K562 (cell line): Measurements from ENCODE around the genes RABIF and BTG2.

DNA sequence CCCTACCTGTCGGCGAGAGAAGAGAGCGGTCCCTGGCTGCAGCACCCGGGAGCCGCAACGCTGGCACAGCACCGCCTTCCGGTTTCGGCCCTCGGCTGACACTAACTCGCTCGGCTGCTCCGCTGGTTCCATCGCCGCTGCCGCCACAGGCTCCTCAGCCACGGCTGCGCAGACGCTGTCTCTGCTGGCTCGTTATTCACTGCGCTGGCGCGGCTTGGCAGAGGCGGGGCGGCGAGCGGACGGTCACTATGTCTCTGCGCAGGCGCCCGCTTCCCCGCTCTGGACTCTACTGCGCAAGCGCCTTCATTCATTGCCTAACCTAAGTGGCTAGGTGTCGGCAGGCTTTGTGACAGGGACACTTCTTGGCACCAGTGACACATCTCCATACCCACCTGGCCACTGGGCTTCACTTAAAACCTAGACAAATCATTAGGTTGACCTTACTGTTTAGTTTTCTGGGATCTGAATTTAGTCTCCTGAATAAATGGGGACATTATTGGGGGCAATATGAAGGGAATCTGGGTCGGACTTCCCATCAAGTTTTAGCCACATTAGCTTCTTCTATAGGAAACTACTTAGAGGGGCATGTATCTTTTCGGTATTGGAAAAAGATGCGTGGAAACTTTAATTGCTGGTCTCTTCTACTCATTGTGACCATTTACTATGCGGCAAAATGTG is at the start of gene RABIF:
RABIF (minus strand) TSS at position 183 of the 678 bp plus-strand sequence.
- RAMPAGE, long total RNA, result start-site peak on the minus strand centred at position 155 of the sequence, 16 bp wide, 127 and 74 reads in 2 replicates
- RRBS, result no CpG with 5 or more reads among the region's 39 CpGs
PRO-cap:
- standard, result bidirectional peak, plus-strand start at position 310 of the sequence, minus-strand start at position 166 of the sequence
- CoPRO, capped RNA only, 2 experiments, result peak in 2 of 2 experiments; most common plus-strand start position 310 of the sequence (in 2); most common minus-strand start position 170 of the sequence (in 2)
- CoPRO, capped and uncapped RNA, 2 experiments, result peak in 2 of 2 experiments; most common plus-strand start position 310 of the sequence (in 2); most common minus-strand start position 103 of the sequence (in 2)
- CoPRO, uncapped RNA only, 2 experiments, result peak in 2 of 2 experiments; most common plus-strand start position 310 of the sequence (in 1); most common minus-strand start position 248 of the sequence (in 1)
CAGE:
- cytosol, long polyA plus RNA, result no peak
- long polyA plus RNA, result no peak
- nucleolus, long total RNA, result no peak
- nucleus, long polyA plus RNA, result start-site peak on the minus strand centred at position 156 of the sequence, 29 bp wide, 49 and 32 reads in 2 replicates

DNA sequence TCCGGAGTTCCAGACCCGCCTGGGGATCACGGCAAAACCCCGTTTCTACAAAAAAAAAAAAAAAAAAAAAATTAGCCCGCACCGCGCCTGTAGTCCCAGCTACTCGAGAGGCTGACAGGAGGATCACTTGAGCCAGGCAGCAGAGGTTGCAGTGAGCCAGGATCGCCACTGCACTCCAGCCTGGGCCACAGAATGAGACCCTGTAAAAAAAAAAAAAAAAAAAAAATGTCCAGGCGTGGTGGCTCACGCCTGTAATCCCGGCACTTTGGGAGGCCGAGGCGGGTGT is 380 bp upstream of the KLHL12 start:
- RAMPAGE, long total RNA, result no peak
- RRBS, result no CpG with 5 or more reads among the region's 14 CpGs
PRO-cap:
- standard, result no peak
- CoPRO, capped RNA only, 2 experiments, result no peak in any of the 2 experiments
- CoPRO, capped and uncapped RNA, 2 experiments, result no peak in any of the 2 experiments
- CoPRO, uncapped RNA only, 2 experiments, result no peak in any of the 2 experiments
CAGE:
- cytosol, long polyA plus RNA, result no peak
- long polyA plus RNA, result no peak
- nucleolus, long total RNA, result no peak
- nucleus, long polyA plus RNA, result no peak

DNA sequence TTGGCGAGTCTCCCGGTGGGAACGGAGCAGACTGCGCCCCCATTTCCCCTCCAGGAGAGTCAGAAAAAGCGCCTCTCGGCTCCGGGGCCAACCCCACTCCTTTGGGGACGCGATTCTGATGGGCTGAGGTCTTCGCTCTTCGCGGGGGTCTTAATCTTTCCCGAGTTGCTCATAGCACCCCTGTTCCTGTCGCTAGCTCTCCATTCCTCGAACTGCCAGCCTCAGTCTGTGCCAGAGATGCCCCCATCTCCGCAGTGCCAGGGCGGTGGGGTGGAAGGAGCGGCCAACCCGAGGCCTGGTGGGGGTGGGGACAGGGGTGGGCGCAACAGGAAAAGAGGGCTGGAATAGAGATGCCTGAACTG is 604 bp downstream of the PPFIA4 start:
- RAMPAGE, long total RNA, result no peak
- RRBS, result 44% methylated on average over 6 of the region's 20 CpGs
PRO-cap:
- standard, result no peak
- CoPRO, capped RNA only, 2 experiments, result no peak in any of the 2 experiments
- CoPRO, capped and uncapped RNA, 2 experiments, result no peak in any of the 2 experiments
- CoPRO, uncapped RNA only, 2 experiments, result no peak in any of the 2 experiments
CAGE:
- cytosol, long polyA plus RNA, result no peak
- long polyA plus RNA, result no peak
- nucleolus, long total RNA, result no peak
- nucleus, long polyA plus RNA, result no peak

GRCh38 chr1:203059390-203060148 is 26.2 kb downstream of the MYOG start:
- RAMPAGE, long total RNA, result no peak
- RRBS, result no CpG with 5 or more reads among the region's 6 CpGs
PRO-cap:
- standard, result no peak
- CoPRO, capped RNA only, 2 experiments, result no peak in any of the 2 experiments
- CoPRO, capped and uncapped RNA, 2 experiments, result no peak in any of the 2 experiments
- CoPRO, uncapped RNA only, 2 experiments, result no peak in any of the 2 experiments
CAGE:
- cytosol, long polyA plus RNA, result no peak
- long polyA plus RNA, result no peak
- nucleolus, long total RNA, result no peak
- nucleus, long polyA plus RNA, result no peak

DNA sequence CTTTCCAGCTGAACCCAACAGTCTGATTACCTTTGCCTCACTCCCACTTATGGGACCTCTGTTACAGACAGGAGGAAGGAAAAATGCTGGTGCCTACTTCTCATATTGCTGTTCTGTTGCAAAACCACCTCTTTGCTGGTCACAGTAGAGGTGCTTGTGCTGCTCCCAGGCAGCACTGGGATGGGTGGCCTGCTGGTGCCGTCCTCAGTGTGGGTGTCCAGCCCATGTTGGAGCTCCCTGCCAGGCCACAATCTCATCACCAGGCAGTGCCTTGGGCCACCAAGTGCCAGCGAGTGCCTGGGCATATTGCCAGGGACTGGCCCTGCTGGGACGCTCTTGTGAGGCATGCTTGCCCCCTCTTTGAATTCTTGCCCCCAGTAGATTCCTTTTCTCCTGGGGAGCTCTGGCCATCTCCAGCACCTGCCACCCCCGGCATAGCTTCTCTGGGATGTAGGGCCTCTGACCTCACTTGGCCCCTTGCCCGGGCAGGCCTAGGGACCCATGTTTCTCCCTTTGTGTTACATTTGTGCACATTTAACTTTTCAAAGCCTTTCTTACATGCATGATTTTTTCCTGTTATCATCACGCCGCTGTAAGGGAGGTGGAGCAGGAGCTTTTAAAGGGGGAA is 2.3 kb downstream of the ADORA1 start:
- RAMPAGE, long total RNA, result no peak
- RRBS, result no CpG with 5 or more reads among the region's 7 CpGs
PRO-cap:
- standard, result no peak
- CoPRO, capped RNA only, 2 experiments, result no peak in any of the 2 experiments
- CoPRO, capped and uncapped RNA, 2 experiments, result no peak in any of the 2 experiments
- CoPRO, uncapped RNA only, 2 experiments, result no peak in any of the 2 experiments
CAGE:
- cytosol, long polyA plus RNA, result no peak
- long polyA plus RNA, result no peak
- nucleolus, long total RNA, result no peak
- nucleus, long polyA plus RNA, result no peak

- RAMPAGE, long total RNA, result no peak
- RRBS, result no CpG with 5 or more reads among the region's 7 CpGs
PRO-cap:
- standard, result no peak
- CoPRO, capped RNA only, 2 experiments, result no peak in any of the 2 experiments
- CoPRO, capped and uncapped RNA, 2 experiments, result no peak in any of the 2 experiments
- CoPRO, uncapped RNA only, 2 experiments, result no peak in any of the 2 experiments
CAGE:
- cytosol, long polyA plus RNA, result no peak
- long polyA plus RNA, result no peak
- nucleolus, long total RNA, result no peak
- nucleus, long polyA plus RNA, result no peak
These were observed 31.4 kb upstream of the BTG2 start for GRCh38 chr1:203273909-203274364.

DNA sequence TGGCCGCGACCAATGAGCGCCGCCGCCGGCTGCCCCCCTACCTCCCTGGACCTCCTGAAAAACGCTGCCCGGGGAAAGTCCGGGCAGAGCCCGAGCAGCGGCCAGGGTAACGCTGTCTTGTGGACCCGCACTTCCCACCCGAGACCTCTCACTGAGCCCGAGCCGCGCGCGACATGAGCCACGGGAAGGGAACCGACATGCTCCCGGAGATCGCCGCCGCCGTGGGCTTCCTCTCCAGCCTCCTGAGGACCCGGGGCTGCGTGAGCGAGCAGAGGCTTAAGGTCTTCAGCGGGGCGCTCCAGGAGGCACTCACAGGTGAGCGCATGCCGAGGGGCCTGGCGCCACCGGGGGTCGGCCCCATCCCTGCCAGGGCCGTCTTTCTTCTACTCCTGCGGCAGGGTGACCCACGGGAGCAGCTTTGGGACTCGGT is at the start of gene BTG2:
BTG2 (plus strand) TSS at position 86 of the 430 bp plus-strand sequence.
- RAMPAGE, long total RNA, result start-site peak on the plus strand centred at position 51 of the sequence, 64 bp wide, 23 and 7 reads in 2 replicates
- RRBS, result 3% methylated on average over 21 of the region's 40 CpGs
PRO-cap:
- standard, result bidirectional peak, plus-strand start at position 86 of the sequence, minus-strand start outside the sequence
- CoPRO, capped RNA only, 2 experiments, result peak in 2 of 2 experiments; most common plus-strand start position 86 of the sequence (in 2)
- CoPRO, capped and uncapped RNA, 2 experiments, result peak in 2 of 2 experiments; most common plus-strand start position 86 of the sequence (in 2)
- CoPRO, uncapped RNA only, 2 experiments, result peak in 2 of 2 experiments; most common plus-strand start position 86 of the sequence (in 2)
CAGE:
- cytosol, long polyA plus RNA, result start-site peak on the plus strand centred at position 85 of the sequence, 6 bp wide, 182 and 254 reads in 2 replicates
- long polyA plus RNA, result no peak
- nucleolus, long total RNA, result no peak
- nucleus, long polyA plus RNA, result no peak

DNA sequence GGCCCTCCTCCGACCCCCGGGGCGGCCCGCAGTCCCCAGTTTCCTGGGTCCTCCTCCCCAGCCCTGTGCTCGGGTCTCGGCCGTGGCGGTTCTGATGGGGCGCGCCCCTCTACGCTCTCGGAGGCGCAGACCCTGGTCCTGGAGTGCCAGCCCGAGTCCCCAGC is 427 bp downstream of the BTG2 start:
- RAMPAGE, long total RNA, result no peak
- RRBS, result 6% methylated on average over 2 of the region's 14 CpGs
PRO-cap:
- standard, result unidirectional peak, minus-strand start at position 93 of the sequence
- CoPRO, capped RNA only, 2 experiments, result no peak in any of the 2 experiments
- CoPRO, capped and uncapped RNA, 2 experiments, result no peak in any of the 2 experiments
- CoPRO, uncapped RNA only, 2 experiments, result no peak in any of the 2 experiments
CAGE:
- cytosol, long polyA plus RNA, result no peak
- long polyA plus RNA, result no peak
- nucleolus, long total RNA, result no peak
- nucleus, long polyA plus RNA, result no peak

DNA sequence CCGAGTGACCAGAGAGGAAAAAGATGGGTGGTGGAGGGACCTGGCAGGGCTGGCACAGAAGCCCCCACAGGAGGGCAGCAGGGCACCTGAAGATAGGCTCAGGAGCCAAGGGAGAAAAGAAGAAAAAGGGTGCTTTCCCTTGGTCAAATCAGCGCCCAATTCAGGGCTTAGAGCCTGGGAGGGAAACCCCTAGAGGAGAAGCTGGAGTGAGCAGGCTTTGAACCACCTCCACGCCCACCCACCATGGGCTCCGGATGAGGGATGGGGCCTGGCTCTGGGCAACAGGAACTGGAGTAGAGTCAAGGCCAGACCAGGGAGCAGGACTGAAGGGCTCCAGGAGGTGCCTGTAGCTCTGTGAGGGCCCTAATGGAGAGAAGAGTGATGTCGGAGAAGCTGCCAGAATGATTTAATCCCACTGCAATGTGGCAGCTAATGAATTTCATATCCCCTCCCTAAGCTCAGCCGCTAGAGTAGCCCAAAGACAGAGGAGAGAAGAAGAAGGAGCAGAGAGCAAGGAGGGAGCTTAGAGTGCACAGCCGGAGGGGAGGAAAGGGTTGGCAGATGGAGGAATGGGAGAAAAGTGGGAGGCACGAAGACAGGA is 12.0 kb upstream of the PRELP start:
- RAMPAGE, long total RNA, result no peak
- RRBS, result no CpG with 5 or more reads among the region's 8 CpGs
PRO-cap:
- standard, result no peak
- CoPRO, capped RNA only, 2 experiments, result no peak in any of the 2 experiments
- CoPRO, capped and uncapped RNA, 2 experiments, result no peak in any of the 2 experiments
- CoPRO, uncapped RNA only, 2 experiments, result no peak in any of the 2 experiments
CAGE:
- cytosol, long polyA plus RNA, result no peak
- long polyA plus RNA, result no peak
- nucleolus, long total RNA, result no peak
- nucleus, long polyA plus RNA, result no peak

GRCh38 chr1:203486779-203487210 is 7.2 kb upstream of the OPTC start:
- RAMPAGE, long total RNA, result no peak
- RRBS, result 87% methylated on average over 3 of the region's 14 CpGs
PRO-cap:
- standard, result no peak
- CoPRO, capped RNA only, 2 experiments, result no peak in any of the 2 experiments
- CoPRO, capped and uncapped RNA, 2 experiments, result no peak in any of the 2 experiments
- CoPRO, uncapped RNA only, 2 experiments, result no peak in any of the 2 experiments
CAGE:
- cytosol, long polyA plus RNA, result no peak
- long polyA plus RNA, result no peak
- nucleolus, long total RNA, result no peak
- nucleus, long polyA plus RNA, result no peak

- RAMPAGE, long total RNA, result no peak
- RRBS, result no CpG with 5 or more reads among the region's 11 CpGs
PRO-cap:
- standard, result no peak
- CoPRO, capped RNA only, 2 experiments, result no peak in any of the 2 experiments
- CoPRO, capped and uncapped RNA, 2 experiments, result no peak in any of the 2 experiments
- CoPRO, uncapped RNA only, 2 experiments, result no peak in any of the 2 experiments
CAGE:
- cytosol, long polyA plus RNA, result no peak
- long polyA plus RNA, result no peak
- nucleolus, long total RNA, result no peak
- nucleus, long polyA plus RNA, result no peak
These were observed 14.5 kb downstream of the OPTC start for GRCh38 chr1:203508388-203508917.

- RAMPAGE, long total RNA, result no peak
- RRBS, result 10% methylated on average over 1 of the region's 7 CpGs
PRO-cap:
- standard, result no peak
- CoPRO, capped RNA only, 2 experiments, result no peak in any of the 2 experiments
- CoPRO, capped and uncapped RNA, 2 experiments, result no peak in any of the 2 experiments
- CoPRO, uncapped RNA only, 2 experiments, result no peak in any of the 2 experiments
CAGE:
- cytosol, long polyA plus RNA, result no peak
- long polyA plus RNA, result no peak
- nucleolus, long total RNA, result no peak
- nucleus, long polyA plus RNA, result no peak
These were observed 17.8 kb downstream of the OPTC start for GRCh38 chr1:203511587-203512264.

- RAMPAGE, long total RNA, result no peak
- RRBS, result no CpG with 5 or more reads among the region's 13 CpGs
PRO-cap:
- standard, result no peak
- CoPRO, capped RNA only, 2 experiments, result no peak in any of the 2 experiments
- CoPRO, capped and uncapped RNA, 2 experiments, result no peak in any of the 2 experiments
- CoPRO, uncapped RNA only, 2 experiments, result no peak in any of the 2 experiments
CAGE:
- cytosol, long polyA plus RNA, result no peak
- long polyA plus RNA, result no peak
- nucleolus, long total RNA, result no peak
- nucleus, long polyA plus RNA, result no peak
These were observed 20.1 kb downstream of the OPTC start for GRCh38 chr1:203514033-203514554.

- RAMPAGE, long total RNA, result no peak
- RRBS, result no CpG with 5 or more reads among the region's 12 CpGs
PRO-cap:
- standard, result no peak
- CoPRO, capped RNA only, 2 experiments, result no peak in any of the 2 experiments
- CoPRO, capped and uncapped RNA, 2 experiments, result no peak in any of the 2 experiments
- CoPRO, uncapped RNA only, 2 experiments, result no peak in any of the 2 experiments
CAGE:
- cytosol, long polyA plus RNA, result no peak
- long polyA plus RNA, result no peak
- nucleolus, long total RNA, result no peak
- nucleus, long polyA plus RNA, result no peak
These were observed 28.3 kb downstream of the OPTC start for GRCh38 chr1:203522058-203522833.

DNA sequence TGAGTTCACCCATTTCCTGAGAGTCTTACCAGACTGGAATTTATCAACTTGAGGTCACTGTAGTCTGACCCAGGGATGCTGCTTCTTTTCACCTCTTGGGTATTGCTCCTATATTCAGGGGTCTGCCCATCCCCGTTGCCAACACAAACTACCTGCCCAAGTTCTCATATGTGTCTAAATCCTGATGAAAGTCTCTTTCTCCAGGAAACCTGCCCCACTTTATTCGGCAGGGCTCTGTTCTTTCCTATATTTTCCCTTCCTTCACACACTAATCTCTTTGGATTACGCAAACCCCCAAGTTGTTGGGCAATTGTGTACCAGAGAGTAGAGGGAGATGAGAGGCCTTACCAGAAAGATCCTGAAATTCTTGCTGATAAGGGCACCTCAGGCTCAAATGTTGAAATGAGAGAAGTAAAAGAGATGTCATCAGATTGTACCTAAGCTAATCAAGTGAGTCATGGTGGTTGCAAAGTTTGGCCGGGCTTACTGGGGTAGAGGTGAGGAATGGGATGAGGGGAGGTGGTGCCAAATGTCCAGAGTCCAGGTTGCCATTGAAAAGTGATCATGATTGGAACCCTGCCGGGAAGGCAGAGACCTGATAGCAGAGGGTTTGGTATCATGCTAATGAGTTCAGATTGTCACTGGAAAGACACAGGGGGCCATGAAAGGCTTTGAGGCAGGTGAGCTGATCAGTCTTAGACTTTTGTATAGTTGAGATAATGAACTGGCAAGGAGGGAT is 43.0 kb downstream of the OPTC start:
- RAMPAGE, long total RNA, result no peak
- RRBS, result 0% methylated on average over 2 of the region's 5 CpGs
PRO-cap:
- standard, result no peak
- CoPRO, capped RNA only, 2 experiments, result no peak in any of the 2 experiments
- CoPRO, capped and uncapped RNA, 2 experiments, result no peak in any of the 2 experiments
- CoPRO, uncapped RNA only, 2 experiments, result no peak in any of the 2 experiments
CAGE:
- cytosol, long polyA plus RNA, result no peak
- long polyA plus RNA, result no peak
- nucleolus, long total RNA, result no peak
- nucleus, long polyA plus RNA, result no peak

GRCh38 chr1:203625464-203626279 is 960 bp upstream of the ATP2B4 start:
- RAMPAGE, long total RNA, result no peak
- RRBS, result 35% methylated on average over 4 of the region's 8 CpGs
PRO-cap:
- standard, result no peak
- CoPRO, capped RNA only, 2 experiments, result no peak in any of the 2 experiments
- CoPRO, capped and uncapped RNA, 2 experiments, result no peak in any of the 2 experiments
- CoPRO, uncapped RNA only, 2 experiments, result no peak in any of the 2 experiments
CAGE:
- cytosol, long polyA plus RNA, result no peak
- long polyA plus RNA, result no peak
- nucleolus, long total RNA, result no peak
- nucleus, long polyA plus RNA, result no peak

DNA sequence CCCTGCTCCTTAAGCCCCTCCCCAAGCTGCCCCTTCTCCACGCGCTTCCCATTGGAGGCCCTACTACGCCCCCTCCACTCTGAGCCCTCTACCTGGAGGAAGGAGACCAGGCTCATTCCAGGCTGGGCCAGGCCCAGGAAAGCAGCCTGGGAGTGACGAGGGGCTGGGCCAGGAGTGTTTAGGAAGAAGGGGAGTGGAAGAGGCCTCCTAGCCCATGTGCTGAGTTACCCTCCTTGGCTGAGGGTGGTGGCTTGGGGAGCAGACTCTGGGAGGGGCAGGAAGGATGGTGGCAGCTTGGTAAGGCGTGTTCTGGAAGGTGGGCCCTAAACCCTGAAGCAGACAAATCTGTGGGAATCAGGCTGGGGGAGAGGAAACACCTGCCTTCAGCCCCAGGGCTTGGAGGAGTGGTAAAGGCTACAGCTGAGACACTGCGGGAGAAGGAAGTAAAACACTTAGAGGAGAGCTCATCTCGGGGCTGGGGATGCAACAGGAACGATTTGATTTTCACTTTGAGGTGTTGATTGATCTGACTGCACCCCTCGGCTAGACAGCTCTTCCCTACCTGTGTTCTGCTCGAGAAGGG is 2.1 kb downstream of the ATP2B4 start:
- RAMPAGE, long total RNA, result no peak
- RRBS, result no CpG with 5 or more reads among the region's 10 CpGs
PRO-cap:
- standard, result no peak
- CoPRO, capped RNA only, 2 experiments, result no peak in any of the 2 experiments
- CoPRO, capped and uncapped RNA, 2 experiments, result no peak in any of the 2 experiments
- CoPRO, uncapped RNA only, 2 experiments, result no peak in any of the 2 experiments
CAGE:
- cytosol, long polyA plus RNA, result no peak
- long polyA plus RNA, result no peak
- nucleolus, long total RNA, result no peak
- nucleus, long polyA plus RNA, result no peak

- RAMPAGE, long total RNA, result no peak
- RRBS, result no CpG with 5 or more reads among the region's 6 CpGs
PRO-cap:
- standard, result no peak
- CoPRO, capped RNA only, 2 experiments, result no peak in any of the 2 experiments
- CoPRO, capped and uncapped RNA, 2 experiments, result no peak in any of the 2 experiments
- CoPRO, uncapped RNA only, 2 experiments, result no peak in any of the 2 experiments
CAGE:
- cytosol, long polyA plus RNA, result no peak
- long polyA plus RNA, result no peak
- nucleolus, long total RNA, result no peak
- nucleus, long polyA plus RNA, result no peak
These were observed 10.6 kb upstream of the LAX1 start for GRCh38 chr1:203754253-203754893.

DNA sequence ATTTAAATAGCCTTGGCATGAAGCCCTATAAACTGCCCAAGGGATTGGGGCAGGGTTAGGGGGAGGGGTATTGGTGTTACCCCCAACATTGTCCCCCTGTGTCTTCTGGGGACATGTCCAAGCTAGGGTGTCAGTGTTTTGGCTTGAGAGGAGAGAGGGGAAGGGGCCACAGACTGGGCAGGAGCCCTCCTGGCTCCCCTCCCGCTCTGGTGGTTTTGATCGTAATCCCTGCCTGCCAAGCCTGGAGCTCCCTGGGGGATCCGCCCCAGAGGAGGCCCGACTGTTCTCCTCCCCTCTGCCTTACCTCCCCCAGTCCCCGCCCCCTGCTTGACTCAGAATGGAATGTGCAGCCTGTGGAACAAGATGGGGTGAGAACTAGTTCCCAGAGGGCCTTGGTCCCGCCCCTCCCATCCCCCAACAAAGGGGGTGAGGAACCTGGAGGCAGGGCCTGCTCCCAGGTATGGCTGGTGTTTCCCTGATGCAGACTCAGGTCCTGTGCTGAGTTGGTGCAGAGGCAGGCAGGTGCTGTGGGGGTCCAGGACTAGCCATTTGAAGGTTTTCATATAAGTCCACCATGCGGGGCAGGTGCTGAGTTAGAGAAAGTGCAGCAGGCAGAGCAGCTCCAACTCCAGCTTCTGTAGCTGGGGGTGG is 7.4 kb downstream of the SOX13 start:
- RAMPAGE, long total RNA, result no peak
- RRBS, result no CpG with 5 or more reads among the region's 7 CpGs
PRO-cap:
- standard, result no peak
- CoPRO, capped RNA only, 2 experiments, result no peak in any of the 2 experiments
- CoPRO, capped and uncapped RNA, 2 experiments, result no peak in any of the 2 experiments
- CoPRO, uncapped RNA only, 2 experiments, result no peak in any of the 2 experiments
CAGE:
- cytosol, long polyA plus RNA, result no peak
- long polyA plus RNA, result no peak
- nucleolus, long total RNA, result no peak
- nucleus, long polyA plus RNA, result no peak